HepG2 (cell line): ENCODE data around the gene LMOD3.

DNA sequence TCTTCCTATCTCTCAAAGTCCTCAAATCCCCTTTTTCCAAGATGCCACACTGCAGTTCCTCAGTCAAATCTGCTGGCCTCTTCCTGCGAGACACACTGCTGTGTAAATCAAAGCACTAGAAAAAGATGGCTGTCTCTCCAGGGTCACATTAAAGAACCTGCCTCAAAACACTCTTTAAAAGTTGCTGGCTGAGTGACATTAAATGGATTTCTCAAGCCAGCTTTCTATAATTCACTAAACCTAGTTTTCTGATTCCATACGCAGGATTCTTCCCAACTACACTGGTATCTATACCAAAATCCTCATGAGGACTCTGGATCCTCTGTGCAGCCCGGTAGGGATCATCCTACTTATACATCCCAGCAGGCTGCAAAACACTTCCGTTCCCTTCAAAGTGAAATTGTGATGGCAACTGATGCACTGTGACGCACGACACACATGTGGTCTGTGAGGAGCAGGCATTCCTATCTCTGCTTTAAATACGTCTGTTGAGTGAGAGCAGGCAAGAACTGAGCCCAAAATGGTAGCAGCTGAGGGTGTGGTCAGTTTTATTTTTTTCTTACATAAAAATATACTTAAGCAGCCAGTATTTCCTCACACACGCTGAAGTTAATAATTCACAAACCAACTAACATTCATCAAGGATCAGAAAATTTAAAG, 24.2 kb downstream of the LRIG1 start:
- RRBS, 2 experiments = no CpG with 5 or more reads among the region's 8 CpGs
CAGE:
- cytosol, long polyA minus RNA = no peak
- cytosol, long polyA plus RNA = no peak
- long polyA plus RNA = no peak
- nucleus, long polyA minus RNA = no peak
- nucleus, long polyA plus RNA = no peak

- RRBS, 2 experiments = 75 to 79% methylated on average over 6 of the region's 25 CpGs
CAGE:
- cytosol, long polyA minus RNA = no peak
- cytosol, long polyA plus RNA = no peak
- long polyA plus RNA = no peak
- nucleus, long polyA minus RNA = no peak
- nucleus, long polyA plus RNA = no peak
Measured at GRCh38 chr3:66798009-66798601, 200.0 kb upstream of the KBTBD8 start.

GRCh38 chr3:66997368-66998208, 519 bp upstream of the KBTBD8 start:
- RRBS, 2 experiments = under 1 to 1% methylated on average over 9 of the region's 34 CpGs
CAGE:
- cytosol, long polyA minus RNA = no peak
- cytosol, long polyA plus RNA = no peak
- long polyA plus RNA = no peak
- nucleus, long polyA minus RNA = no peak
- nucleus, long polyA plus RNA = no peak

DNA sequence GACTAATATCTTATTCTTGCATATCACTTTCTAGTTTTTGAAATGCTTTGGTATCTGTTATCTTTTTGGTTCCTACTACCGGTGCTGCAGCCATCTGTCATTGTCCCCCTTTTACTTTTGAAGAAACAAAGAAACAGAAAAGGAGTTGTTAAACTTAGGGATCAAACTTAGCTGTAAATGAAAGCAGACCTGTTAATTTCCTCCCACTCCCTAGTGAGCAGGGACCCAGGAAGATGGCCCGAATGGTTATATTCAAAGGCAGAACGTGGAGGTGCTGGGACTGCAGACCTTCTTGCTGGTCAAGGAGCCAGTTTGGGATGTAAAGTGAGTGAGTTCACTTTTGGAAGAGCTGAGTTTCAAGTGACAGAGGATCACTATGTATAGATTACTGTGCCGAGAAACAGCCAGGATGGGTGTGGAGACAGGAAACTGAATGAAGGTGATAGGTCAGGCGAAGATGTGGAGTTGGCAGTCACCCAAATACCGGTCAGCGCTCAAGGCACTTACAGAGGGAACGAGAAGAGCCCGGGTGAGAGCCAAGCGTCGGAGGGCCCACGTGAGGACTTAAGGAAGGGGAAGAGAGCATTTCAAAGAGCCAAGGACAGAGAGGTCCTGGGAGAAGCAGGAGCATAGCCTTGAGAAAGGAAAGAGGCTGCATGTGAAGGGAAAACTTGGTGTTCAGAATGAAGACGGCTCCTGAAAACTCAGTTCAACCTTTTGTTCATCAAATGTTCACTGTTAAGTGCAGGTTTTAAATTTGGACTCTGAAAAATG, 20.2 kb downstream of the KBTBD8 start:
- RRBS, 2 experiments = 0 to 18% methylated on average over 1 to 4 of the region's 13 CpGs
CAGE:
- cytosol, long polyA minus RNA = no peak
- cytosol, long polyA plus RNA = no peak
- long polyA plus RNA = no peak
- nucleus, long polyA minus RNA = no peak
- nucleus, long polyA plus RNA = no peak

DNA sequence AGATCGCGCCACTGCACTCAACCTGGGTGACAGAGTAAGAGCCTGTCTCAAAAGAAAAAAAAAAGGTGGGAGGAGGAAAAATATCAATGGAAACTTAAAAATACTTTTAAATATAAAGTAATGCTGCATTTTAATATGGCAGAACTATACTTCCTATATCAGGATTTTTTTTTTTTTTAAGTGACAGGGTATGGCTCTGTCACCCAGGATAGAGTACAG, 87.4 kb downstream of the SUCLG2 start:
- RRBS, 2 experiments = no CpG with 5 or more reads among the region's 2 CpGs
CAGE:
- cytosol, long polyA minus RNA = no peak
- cytosol, long polyA plus RNA = no peak
- long polyA plus RNA = no peak
- nucleus, long polyA minus RNA = no peak
- nucleus, long polyA plus RNA = no peak

DNA sequence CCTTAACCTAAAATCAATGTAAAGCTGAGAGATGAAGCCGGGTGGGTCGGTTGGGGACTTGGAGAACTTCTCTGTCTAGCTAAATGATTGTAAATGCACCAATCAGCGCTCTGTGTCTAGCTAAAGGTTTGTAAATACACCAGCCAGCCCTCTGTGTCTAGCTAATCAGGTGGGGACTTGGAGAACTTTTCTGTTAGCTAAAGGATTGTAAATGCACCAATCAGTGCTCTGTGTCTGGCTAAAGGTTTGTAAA, 687 bp upstream of the SUCLG2 start:
- RRBS, 2 experiments = no CpG with 5 or more reads among the region's 3 CpGs
CAGE:
- cytosol, long polyA minus RNA = no peak
- cytosol, long polyA plus RNA = no peak
- long polyA plus RNA = no peak
- nucleus, long polyA minus RNA = no peak
- nucleus, long polyA plus RNA = no peak

CAGE:
- cytosol, long polyA minus RNA = no peak
- cytosol, long polyA plus RNA = no peak
- long polyA plus RNA = no peak
- nucleus, long polyA minus RNA = no peak
- nucleus, long polyA plus RNA = no peak
Measured at GRCh38 chr3:68515136-68515401, 417.3 kb downstream of the TAFA4 start.

GRCh38 chr3:69011852-69012452, 1.5 kb downstream of the EOGT start:
- RRBS, 2 experiments = no CpG with 5 or more reads among the region's 9 CpGs
CAGE:
- cytosol, long polyA minus RNA = start-site peak on the minus strand at chr3:69011939-69011980, 18 reads
- cytosol, long polyA plus RNA = no peak
- long polyA plus RNA = no peak
- nucleus, long polyA minus RNA = no peak
- nucleus, long polyA plus RNA = no peak

DNA sequence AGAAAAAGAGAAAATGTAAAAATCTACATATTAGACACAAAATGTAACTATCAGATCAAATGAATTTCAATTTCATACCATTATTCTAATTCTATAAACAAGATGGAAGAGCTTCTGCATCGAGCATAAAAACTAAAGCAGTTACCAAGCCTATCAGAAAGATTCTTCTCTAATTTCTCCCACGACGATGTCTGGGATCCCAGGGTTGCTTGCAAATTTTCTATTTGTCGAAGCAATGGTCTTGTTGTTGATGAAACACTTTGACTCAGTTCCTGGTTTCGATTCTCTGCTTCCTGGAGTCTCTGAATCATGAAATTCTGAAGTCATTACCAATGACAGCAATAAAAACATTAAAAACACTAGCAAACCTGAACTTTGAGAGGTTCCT, 18.7 kb downstream of the TMF1 start:
- RRBS, 2 experiments = no CpG with 5 or more reads among the region's 5 CpGs
CAGE:
- cytosol, long polyA minus RNA = no peak
- cytosol, long polyA plus RNA = no peak
- long polyA plus RNA = no peak
- nucleus, long polyA minus RNA = no peak
- nucleus, long polyA plus RNA = no peak

- RRBS, 2 experiments = no CpG with 5 or more reads among the region's 11 CpGs
CAGE:
- cytosol, long polyA minus RNA = start-site peak on the minus strand at chr3:69047559-69047583, 16 reads; start-site peak on the minus strand at chr3:69047647-69047658, 21 reads; start-site peak on the minus strand at chr3:69047865-69047875, 25 reads
- cytosol, long polyA plus RNA = no peak
- long polyA plus RNA = no peak
- nucleus, long polyA minus RNA = start-site peak on the minus strand at chr3:69047632-69047970, 27 reads
- nucleus, long polyA plus RNA = no peak
Measured at GRCh38 chr3:69047160-69048348, 4.6 kb downstream of the TMF1 start.

GRCh38 chr3:69087437-69087804, 2.7 kb downstream of the ARL6IP5 start:
- RRBS, 2 experiments = no CpG with 5 or more reads among the region's 1 CpG
CAGE:
- cytosol, long polyA minus RNA = no peak
- cytosol, long polyA plus RNA = no peak
- long polyA plus RNA = no peak
- nucleus, long polyA minus RNA = no peak
- nucleus, long polyA plus RNA = no peak

GRCh38 chr3:69095657-69096115, 10.9 kb downstream of the ARL6IP5 start:
- RRBS, 2 experiments = no CpG with 5 or more reads among the region's 3 CpGs
CAGE:
- cytosol, long polyA minus RNA = no peak
- cytosol, long polyA plus RNA = no peak
- long polyA plus RNA = no peak
- nucleus, long polyA minus RNA = no peak
- nucleus, long polyA plus RNA = no peak

- RRBS, 2 experiments = no CpG with 5 or more reads among the region's 11 CpGs
CAGE:
- cytosol, long polyA minus RNA = no peak
- cytosol, long polyA plus RNA = no peak
- long polyA plus RNA = no peak
- nucleus, long polyA minus RNA = no peak
- nucleus, long polyA plus RNA = no peak
Measured at GRCh38 chr3:69121944-69122936, at the start of gene LMOD3. LMOD3 (minus strand) TSS chr3:69122595.

DNA sequence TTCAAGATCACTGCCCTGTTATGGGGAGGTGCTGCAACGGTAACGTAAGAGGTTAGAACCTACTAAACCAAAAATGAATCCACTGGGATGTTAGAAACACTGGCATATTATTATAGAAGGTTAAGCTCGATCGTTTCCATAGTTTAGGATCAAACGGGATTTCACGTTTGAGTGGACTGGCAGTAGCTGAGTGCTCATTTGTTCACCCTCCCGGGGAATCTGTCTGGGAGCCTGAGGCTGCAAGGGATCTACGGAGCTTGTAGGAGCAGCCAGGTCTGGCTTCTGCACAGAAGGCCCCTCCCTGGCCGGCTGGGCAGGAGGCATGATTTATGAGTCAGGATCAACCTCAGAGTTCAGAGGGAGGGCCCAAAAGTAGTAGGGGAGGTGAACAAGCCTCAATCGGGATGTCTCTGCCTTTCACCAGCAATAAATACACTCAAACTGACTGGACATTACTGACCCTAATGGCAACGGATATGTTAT, 109.4 kb upstream of the LMOD3 start:
- RRBS, 2 experiments = 53 to 83% methylated on average over 1 to 2 of the region's 11 CpGs
CAGE:
- cytosol, long polyA minus RNA = no peak
- cytosol, long polyA plus RNA = no peak
- long polyA plus RNA = no peak
- nucleus, long polyA minus RNA = no peak
- nucleus, long polyA plus RNA = no peak

GRCh38 chr3:69326762-69327427, 59.0 kb downstream of the FRMD4B start:
- RRBS, 2 experiments = no CpG with 5 or more reads among the region's 5 CpGs
CAGE:
- cytosol, long polyA minus RNA = no peak
- cytosol, long polyA plus RNA = no peak
- long polyA plus RNA = no peak
- nucleus, long polyA minus RNA = no peak
- nucleus, long polyA plus RNA = no peak

- RRBS, 2 experiments = no CpG with 5 or more reads among the region's 27 CpGs
CAGE:
- cytosol, long polyA minus RNA = no peak
- cytosol, long polyA plus RNA = no peak
- long polyA plus RNA = no peak
- nucleus, long polyA minus RNA = no peak
- nucleus, long polyA plus RNA = no peak
Measured at GRCh38 chr3:69740122-69741093, 1.1 kb downstream of the MITF start.

DNA sequence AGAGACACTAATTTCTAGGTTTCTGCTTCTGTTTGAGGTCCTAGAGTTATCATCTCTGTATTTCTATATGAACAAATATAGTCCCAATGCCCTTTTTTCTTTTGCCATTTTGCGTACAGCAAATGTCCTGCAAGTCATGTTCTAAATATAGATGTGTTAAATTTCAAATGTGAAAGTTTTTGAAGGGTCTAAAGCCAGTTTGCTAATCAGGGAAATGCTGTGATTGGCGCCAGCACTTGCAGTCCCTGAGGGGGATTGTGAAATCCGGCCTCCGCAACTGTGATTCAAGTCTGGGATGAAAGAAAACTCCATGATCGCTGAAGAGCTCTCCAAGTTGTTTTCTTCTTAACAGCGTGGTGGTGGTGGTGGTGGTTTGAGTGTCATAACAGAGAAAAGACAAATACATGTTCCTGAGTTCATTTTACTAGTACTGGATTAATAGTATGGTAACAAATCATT, 51.8 kb downstream of the MITF start:
- RRBS, 2 experiments = no CpG with 5 or more reads among the region's 6 CpGs
CAGE:
- cytosol, long polyA minus RNA = no peak
- cytosol, long polyA plus RNA = no peak
- long polyA plus RNA = no peak
- nucleus, long polyA minus RNA = no peak
- nucleus, long polyA plus RNA = no peak

- RRBS, 2 experiments = 62 to 67% methylated on average over 6 of the region's 22 CpGs
CAGE:
- cytosol, long polyA minus RNA = no peak
- cytosol, long polyA plus RNA = no peak
- long polyA plus RNA = no peak
- nucleus, long polyA minus RNA = no peak
- nucleus, long polyA plus RNA = no peak
Measured at GRCh38 chr3:69999167-69999831, 260.0 kb downstream of the MITF start.

GRCh38 chr3:70011598-70012063, 272.4 kb downstream of the MITF start:
- RRBS, 2 experiments = no CpG with 5 or more reads among the region's 1 CpG
CAGE:
- cytosol, long polyA minus RNA = no peak
- cytosol, long polyA plus RNA = no peak
- long polyA plus RNA = no peak
- nucleus, long polyA minus RNA = no peak
- nucleus, long polyA plus RNA = no peak

DNA sequence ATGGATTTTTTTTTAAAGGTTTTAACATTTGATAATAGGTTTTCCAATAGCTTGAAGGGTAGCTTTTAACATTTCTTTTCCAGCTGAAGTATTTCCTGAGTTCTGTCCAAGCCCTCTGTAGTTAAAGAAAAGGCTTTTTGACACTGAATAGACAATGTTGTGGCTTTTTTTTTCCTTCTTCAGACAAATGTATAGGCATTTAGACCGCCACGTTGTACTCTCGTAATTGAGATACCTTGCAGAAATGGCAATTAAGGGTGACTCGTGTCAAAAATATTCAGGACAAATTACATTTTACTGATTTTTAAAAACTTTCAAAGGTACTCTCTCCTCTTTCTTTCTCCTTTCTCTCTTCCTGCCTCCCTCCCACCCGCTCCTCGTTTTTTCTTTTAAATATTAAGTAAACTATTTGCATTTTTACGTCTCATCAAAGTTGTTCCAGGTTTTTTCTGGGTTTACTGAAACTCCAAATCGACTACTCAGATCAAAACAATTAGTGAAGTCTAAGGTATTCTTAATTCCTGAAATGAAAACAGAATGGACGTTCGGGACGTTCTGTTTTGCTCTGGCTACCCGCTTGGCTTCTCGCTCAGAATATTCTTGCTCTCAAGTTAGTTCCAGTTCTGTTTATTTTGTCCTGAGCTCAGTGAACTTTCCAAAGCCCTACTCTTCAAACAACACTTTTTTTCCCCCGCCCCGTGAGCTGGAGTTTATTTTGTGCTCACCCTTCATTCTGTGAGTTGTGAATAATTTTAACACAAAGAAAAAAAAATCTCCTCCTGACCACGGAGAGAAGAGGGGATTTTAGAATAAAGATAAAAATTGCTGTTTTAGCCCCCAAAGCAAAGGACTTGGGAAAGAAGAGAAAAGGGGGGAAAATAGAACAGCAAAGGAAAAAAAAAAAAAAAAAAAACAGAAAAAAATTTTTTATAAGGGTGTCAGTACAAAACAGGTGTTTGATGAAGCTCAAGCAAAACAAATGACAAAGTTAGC, 240.4 kb downstream of the MDFIC2 start:
- RRBS, 2 experiments = no CpG with 5 or more reads among the region's 16 CpGs
CAGE:
- cytosol, long polyA minus RNA = no peak
- cytosol, long polyA plus RNA = no peak
- long polyA plus RNA = no peak
- nucleus, long polyA minus RNA = no peak
- nucleus, long polyA plus RNA = no peak